Mammary microvascular endothelial cell (primary cell): ENCODE measurements around a stretch of chr1.

GRCh38 chr1:40990329-40990861, 10.9 kb downstream of the CTPS1 start:
- RAMPAGE, long total RNA, result no peak

- RAMPAGE, long total RNA, result no peak
Observed at GRCh38 chr1:41383237-41383632, 101.2 kb downstream of the EDN2 start.

DNA sequence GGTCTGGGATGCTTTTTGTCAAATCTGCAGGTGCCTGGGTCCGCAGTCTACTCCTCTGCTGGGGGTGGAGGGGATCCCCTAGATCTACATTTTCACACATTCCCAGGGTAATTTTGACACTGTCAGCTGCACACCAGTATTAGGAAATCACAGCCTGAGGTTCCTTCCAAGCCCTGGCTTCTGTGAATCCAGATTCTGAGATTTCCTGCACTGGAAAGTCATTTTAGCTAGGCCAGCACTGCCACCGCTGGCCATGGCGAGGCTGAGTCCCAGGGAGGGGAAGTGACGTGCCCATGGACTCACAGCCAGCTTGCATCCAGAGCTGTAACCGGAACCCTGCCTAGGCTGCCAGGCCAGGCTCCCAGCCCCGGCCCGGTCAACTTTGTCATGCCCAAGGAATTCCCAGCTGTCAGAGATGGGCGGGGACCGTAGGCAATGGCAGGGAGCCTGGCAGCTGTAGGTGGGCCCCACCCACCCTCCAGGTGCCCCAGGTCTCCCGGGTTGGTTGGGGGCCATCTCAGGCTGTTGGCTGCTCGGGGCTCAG, 65.7 kb downstream of the EDN2 start:
- RAMPAGE, long total RNA, result no peak

- RAMPAGE, long total RNA, result no peak
Observed at GRCh38 chr1:41640175-41640446, 155.6 kb upstream of the EDN2 start.

DNA sequence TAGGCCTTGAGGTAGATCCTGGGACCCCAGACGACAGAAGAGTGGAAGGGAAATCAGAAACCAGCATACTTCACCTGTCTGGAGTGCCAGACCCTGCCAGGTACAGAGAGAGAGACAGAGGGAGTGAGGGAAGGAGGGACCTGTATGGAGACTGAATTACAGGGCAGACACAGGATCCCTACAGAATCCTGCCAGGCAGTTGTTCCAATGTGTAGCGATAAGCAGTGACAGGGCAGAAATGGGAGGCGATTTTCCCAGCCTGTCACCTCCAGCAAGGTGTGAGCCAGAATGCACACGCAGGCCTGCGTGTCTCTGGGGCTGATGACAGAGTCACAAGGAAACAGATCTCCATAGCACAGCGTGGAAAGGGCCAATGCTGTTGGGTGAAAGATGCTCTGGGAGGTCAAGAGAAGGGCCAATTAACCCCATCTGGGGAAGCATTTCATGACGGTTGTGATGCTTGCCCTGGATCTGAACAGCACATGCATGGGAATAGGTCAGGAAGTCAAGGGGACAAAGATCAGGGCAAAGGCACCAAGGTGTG, 111.3 kb downstream of the HIVEP3 start:
- RAMPAGE, long total RNA, result no peak

- RAMPAGE, long total RNA, result no peak
Observed at GRCh38 chr1:41890755-41891909, 27.6 kb downstream of the HIVEP3 start.

- RAMPAGE, long total RNA, result no peak
Observed at GRCh38 chr1:41901903-41902602, 16.7 kb downstream of the HIVEP3 start.

DNA sequence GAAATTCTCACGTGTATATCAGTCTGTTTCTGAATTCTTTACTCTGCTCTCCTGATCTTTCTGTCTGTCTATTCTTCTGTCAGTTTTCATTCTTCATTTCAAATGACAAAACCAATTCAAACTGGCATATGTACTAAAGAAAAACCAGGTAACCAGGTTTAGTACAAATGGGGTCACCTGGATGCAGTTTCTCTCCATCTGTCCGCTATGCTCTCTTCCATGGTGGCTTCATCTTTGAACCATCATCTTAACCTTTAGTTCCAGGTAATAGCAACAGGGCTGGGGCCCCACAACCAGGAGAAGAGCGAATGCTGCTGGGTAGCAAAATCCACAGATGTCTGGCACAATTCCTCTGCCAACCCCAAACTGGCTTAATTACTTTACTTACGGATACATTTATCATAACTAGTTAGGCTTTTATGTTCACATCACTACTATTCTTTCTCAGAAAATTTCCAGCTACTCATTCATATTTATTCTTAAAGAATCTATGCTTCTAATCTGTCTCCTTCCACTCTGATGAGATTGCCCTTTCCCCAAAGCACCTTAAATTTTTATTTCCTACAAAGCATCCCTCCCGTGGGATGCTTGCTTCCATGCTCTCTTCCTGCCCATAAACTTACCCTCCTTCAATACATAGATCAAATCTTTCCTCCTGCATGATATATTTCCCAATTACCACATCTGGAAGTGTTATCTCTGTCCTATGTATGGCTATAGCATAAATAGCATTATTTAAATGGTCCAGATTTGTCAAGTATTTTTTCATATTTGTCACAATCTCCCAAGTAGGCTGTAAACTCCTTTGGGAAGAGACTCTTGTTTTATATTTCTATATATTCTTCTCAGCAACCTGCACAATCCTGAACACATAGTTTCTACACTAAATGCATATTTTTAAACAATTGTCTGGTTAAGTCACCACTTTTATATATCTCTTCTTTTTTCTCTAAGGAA, 103.3 kb upstream of the HIVEP3 start:
- RAMPAGE, long total RNA, result no peak

GRCh38 chr1:42214562-42214929, 50.0 kb upstream of the GUCA2A start:
- RAMPAGE, long total RNA, result no peak

DNA sequence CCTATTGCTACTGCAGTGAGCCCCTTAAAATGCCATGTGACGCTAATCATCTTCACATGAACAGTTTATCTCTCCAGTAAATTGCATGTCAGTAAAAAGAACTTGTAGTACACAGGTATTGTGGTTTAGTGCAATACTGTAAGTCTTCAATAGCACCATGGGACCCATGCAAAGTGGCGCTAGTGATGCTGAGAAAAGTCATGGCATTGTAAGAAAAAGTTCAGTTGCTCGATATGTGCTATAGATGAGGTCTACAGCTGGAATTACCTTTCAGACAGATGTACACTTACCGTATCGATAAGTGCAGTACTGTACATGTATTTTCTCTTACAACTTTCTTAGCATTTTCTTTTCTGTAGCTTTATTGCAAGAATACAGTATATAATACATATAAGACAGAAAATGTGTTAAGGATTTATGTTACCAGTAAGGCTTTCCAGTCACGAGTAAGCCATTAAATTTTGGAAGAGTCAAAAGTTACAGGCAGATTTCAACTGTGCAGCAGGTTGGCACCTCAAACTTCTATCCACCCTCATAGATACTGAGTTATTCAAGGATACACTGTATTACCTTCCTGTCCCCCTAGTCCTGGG, 6.4 kb downstream of the YBX1 start:
- RAMPAGE, long total RNA, result no peak

GRCh38 chr1:42922782-42923408, 35.8 kb downstream of the SLC2A1 start:
- RAMPAGE, long total RNA, result no peak

GRCh38 chr1:42929424-42930326, 29.0 kb downstream of the SLC2A1 start:
- RAMPAGE, long total RNA, result no peak

DNA sequence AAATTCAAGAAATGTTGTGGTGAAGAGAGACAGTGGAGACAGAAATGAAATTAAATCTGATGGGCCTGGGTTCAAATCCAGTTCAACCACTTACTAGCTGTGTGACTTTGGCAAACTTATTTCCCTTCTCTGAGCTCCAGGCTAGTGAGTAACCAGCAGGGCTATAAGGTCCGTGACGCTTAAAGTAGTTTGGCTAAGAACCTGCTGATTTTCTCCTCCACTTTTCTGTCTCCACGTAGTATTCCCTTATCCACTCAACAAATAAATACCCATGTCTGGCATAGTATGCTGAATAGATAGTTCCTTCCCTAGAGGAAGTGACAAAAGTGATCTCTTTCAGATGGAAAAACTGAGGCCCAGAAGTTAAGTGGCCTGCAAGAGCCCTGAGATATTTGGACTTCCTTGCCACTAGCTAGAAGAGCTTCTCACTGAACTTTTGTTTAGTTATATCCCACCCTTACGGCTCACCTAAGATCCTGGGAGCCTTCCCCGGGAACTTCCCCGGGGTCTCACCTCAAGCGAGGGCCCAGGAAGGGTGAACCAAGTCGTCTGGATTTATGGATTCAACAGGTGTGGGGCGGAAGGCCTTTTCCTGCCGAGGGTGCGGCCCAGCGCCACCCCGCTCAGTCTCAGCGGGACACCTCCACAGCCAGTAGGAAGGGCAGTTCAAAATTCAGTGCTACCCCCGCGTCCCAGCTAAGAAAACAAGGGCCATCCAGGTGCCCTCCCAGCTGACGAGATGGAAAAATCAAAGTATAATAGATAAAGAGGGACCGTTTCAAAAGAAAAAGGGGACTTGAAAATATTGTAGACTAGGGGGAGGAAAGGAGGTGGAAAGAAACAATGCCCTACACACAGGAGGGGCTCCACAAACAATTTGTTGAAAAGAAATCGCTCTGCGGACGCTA, 1.6 kb downstream of the SLC2A1 start:
- RAMPAGE, long total RNA, result no peak

- RAMPAGE, long total RNA, result no peak
Observed at GRCh38 chr1:43008402-43009386, 50.0 kb upstream of the SLC2A1 start.

DNA sequence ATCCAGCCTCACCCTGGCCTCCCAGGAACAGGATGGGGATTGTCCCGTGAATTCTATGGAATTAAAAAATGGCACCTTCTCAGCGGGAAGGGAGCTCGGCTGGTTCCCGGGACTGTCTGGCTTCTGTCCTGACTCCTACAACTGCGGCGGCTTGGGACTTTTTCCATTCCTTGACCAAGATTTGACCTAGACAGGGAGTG, 78.5 kb upstream of the CFAP144 start:
- RAMPAGE, long total RNA, result no peak

- RAMPAGE, long total RNA, result no peak
Observed at GRCh38 chr1:43120260-43120799, 27.4 kb upstream of the CFAP144 start.

DNA sequence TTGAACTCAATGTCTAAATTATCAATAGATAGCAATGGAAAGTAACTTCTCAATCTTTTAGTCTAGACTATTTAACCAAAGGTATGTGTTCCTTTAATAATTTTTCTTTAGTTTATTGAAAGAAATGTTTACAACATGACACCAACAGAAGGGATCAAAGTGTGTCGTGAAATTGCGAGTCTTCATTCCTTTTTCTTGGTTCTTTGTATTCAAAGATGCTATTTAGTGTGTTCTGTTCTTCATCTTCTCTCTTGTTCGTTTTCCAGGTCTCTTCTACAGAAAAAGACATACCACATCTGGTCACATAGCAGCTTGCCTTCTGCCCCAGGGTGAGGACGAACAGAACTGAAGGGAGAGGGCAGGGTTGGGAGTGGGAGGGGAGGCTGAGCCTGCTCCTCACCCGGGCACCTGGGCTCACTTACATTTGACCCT, 7.9 kb downstream of the EBNA1BP2 start:
- RAMPAGE, long total RNA, result no peak

- RAMPAGE, long total RNA, result no peak
Observed at GRCh38 chr1:43283932-43284421, 1.4 kb downstream of the C1orf210 start.

- RAMPAGE, long total RNA, result no peak
Observed at GRCh38 chr1:43290221-43290900, 5.0 kb upstream of the C1orf210 start.

DNA sequence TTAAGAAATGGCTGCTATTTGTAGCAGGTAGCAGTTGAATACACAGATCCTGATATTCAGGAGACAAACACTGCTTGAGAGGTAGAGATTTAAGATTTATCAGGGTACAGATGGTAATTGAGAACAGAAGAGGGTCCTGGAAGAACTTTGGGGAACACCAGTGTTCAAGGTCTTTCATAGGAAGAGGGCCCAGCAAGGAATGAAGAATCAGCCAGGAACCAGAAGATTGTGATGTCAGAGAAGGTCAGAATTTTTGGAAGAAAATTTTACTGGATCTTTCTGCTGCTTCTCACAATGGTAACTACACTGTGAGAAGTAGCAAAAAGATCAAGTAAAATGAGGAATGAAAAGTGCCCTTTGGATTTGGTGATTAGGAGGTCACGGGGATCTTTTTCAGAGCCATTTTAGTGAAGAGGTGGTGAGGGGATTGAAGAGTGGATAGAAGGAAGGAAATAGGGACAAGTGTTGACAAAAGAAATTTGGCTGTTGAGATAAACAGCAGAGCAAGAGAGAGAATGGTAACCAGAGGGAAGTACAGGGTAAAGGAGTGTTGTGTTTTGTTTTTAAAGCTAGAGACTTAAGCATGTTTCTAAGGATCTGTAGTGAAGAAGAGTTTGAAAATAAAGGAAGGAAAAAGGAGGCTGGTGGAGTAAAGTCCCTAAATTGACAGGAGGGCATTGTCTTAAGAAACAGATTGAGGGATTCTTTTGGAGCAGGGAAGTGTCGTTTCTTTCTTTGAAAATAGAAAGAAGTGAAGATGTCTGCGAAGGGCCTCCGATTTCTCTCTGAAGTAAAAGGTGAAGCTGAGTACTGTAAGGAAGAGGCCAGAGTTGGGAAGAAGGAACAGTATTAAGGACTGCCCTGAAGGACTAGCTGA, 28.2 kb downstream of the SZT2 start:
- RAMPAGE, long total RNA, result no peak